Diencephalon (tissue), 2 donors: ENCODE measurements around the gene HECTD1.

GRCh38 chr14:28764222-28764906 lies 2.2 kb upstream of the FOXG1 start:
- RAMPAGE, long total RNA: no peak

GRCh38 chr14:28767308-28768445 lies 1.1 kb downstream of the FOXG1 start:
- RAMPAGE, long total RNA: no peak

DNA sequence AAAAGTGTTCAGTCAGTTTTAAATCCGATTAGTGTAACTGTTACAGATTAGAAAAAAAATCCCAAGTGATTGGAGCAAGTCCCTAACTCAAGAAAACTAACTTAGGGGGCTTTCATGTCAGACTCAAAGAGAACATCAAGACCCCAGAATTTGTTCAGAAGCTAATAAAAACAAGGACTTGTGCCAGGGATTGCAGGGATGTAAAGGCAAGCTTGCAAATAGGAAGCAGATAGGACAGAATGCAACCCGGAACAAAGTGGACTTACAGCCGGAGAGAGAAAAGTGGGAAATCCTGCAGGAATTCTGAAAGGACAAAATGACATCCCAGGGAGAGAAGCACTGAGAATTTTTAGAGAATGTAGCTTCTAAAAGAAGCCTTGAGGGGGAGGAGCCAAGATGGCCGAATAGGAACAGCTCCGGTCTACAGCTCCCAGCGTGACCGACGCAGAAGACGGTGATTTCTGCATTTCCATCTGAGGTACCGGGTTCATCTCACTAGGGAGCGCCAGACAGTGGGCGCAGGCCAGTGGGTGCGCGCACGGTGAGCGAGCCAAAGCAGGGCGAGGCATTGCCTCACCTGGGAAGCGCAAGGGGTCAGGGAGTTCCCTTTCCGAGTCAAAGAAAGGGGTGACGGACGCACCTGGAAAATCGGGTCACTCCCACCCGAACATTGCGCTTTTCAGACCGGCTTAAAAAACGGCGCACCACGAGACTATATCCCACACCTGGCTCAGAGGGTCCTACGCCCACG lies 195.6 kb upstream of the G2E3 start:
- RAMPAGE, long total RNA: no peak

DNA sequence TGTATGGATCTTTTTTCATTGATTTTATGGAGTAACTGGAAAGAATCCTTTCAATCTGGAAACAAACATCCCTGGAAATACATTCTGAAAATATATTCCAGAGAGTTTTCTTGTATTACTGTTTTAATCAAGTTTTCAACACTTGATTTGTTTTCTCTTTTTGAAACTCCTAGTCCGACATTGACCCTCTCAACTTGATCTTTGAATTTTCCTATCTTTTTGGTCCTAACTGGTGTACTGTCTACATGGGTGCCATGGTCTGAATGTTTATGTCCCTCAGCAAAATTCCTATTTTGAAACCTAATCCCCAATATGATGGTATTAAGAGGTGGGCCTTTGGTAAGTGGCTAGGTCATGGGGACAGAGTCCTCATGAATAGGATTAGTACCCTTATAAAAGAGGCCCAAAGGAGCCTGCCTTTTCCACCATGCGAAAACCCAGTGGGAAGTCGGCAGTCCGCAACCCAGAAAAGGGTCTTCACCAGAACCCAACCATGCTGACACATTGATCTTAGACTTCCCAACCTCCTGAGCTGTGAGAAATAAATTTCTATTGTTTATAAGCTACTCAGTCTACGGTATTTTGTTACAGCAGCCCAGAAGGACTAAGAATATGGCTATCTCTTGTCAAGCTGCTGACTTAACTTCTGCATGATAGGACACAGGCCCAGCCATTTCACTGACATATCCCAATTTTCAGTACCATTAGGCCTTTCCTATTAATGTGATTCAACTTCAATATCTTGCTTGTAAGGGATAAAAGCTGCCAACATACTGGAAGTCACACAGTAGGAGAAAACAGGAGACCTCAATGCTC lies 66.5 kb downstream of the COCH start:
- RAMPAGE, long total RNA: no peak

- RAMPAGE, long total RNA: no peak
Measured at GRCh38 chr14:31128399-31129110, 79.0 kb downstream of the HECTD1 start.

GRCh38 chr14:31129111-31129772 lies 78.4 kb downstream of the HECTD1 start:
- RAMPAGE, long total RNA: no peak

DNA sequence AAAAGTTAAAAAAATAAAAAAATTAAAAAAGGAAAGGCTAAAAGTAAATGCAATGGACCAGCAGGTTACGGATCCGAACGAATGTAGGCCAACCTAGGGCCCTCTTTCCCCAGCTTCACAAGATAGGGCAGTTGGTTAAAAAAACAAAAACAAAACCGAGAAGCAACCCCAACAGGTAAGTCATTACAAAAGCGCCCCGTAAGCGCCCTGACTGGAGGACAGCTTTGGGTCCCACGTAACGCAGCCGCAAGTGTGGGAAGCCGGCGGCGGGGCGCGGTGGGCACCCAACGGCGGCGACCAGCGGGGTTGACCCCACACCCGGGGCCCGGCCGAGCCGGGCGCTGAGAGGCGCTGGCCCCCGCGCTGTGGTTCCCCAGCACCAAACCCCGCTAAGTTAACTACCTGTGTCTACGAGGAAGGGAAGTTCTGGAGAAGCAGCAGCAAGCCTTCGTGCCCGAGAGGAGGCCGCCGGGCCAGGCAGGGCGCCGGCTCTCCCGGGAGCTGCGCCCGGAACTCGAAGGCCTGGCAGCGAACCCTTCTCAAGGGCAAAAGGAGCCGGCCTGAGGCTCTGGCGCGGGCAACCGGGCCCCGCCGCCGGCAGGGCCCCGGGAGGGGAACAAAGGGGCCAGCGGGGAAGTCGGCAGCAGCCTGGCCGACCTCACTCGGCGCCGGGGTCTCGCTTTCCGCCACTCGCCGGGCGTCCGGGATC lies 825 bp downstream of the HECTD1 start:
- RAMPAGE, long total RNA: no peak

- RAMPAGE, long total RNA: no peak
Measured at GRCh38 chr14:31207323-31207438, 412 bp downstream of the HECTD1 start.

DNA sequence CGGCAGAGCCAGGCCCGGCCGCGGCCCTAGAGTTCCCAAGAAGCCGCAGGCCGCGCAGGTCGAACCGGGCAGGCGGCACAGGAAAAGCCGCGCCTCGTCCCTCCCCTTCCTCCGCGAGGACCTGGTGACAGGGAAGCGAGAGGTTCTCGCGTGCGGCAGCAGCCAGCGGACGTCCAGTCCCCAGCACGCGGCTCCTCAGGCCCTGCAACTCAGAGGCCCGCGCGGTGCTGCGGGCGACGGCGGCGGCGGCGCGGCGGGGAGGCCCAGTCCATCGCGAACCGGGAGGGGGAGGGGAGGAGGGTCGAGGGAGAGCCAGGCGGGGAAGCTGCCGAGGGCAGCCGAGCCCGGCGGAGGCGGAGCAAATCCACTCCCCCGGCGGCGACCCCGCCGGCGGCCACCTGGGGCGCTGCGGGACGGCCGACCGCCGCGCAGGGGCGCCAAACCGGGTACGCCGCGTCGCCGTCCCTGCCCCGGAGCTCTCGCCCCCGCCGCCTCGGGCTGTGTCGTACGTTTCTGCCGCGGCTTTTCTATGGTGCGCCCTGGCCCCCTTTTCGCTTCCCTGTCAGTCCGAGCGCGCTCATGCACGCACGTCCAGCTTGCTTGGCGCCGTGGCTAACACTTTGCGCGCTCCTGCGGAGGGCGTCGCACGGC lies at the start of gene HECTD1:
HECTD1 (minus strand) TSS at position 355 of the 651 bp plus-strand sequence.
- RAMPAGE, long total RNA: no peak

DNA sequence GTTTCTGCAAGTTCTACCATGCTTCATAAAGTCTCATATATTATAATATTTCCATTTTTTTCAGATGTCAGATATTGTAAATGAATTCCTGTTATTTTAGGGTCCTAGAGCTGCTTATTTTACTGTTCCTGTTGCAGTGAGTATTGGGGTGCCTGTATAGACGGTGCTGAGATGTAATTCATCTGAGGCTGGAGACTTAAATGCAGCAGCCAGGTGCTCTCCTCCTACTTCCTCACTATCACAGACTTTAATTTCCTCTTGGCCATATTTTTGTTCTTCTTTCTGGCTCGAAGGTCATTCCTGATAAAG lies 141.9 kb upstream of the ARHGAP5 start:
- RAMPAGE, long total RNA: no peak

GRCh38 chr14:31945099-31945359 lies 132.1 kb upstream of the ARHGAP5 start:
- RAMPAGE, long total RNA: no peak

GRCh38 chr14:31945789-31946145 lies 131.3 kb upstream of the ARHGAP5 start:
- RAMPAGE, long total RNA: no peak

DNA sequence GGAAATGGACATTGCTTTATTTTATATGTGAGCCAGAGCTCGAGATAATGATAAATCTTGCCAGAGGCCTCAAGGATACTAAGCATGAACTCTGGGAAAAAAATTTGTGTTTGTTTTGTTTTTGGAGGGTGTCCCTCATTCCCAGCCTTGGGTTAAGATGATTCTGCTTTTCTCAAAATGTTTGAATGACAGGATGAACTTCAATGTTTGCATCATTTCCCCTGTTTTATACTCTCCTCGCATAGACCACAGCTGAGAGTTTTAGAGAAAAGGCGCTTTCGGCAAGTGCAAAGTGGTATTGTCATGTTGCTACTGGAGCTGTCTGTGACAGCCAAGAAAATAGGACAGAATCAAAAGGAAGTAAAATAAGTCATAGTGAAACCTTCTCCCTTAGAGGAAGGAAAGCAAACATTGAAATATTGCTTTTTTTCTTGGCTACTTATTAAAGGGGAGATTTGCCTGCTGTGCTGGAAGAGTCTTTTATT lies 33.6 kb upstream of the ARHGAP5 start:
- RAMPAGE, long total RNA: no peak

- RAMPAGE, long total RNA: no peak
Measured at GRCh38 chr14:32075533-32076034, 1.5 kb upstream of the ARHGAP5 start.

DNA sequence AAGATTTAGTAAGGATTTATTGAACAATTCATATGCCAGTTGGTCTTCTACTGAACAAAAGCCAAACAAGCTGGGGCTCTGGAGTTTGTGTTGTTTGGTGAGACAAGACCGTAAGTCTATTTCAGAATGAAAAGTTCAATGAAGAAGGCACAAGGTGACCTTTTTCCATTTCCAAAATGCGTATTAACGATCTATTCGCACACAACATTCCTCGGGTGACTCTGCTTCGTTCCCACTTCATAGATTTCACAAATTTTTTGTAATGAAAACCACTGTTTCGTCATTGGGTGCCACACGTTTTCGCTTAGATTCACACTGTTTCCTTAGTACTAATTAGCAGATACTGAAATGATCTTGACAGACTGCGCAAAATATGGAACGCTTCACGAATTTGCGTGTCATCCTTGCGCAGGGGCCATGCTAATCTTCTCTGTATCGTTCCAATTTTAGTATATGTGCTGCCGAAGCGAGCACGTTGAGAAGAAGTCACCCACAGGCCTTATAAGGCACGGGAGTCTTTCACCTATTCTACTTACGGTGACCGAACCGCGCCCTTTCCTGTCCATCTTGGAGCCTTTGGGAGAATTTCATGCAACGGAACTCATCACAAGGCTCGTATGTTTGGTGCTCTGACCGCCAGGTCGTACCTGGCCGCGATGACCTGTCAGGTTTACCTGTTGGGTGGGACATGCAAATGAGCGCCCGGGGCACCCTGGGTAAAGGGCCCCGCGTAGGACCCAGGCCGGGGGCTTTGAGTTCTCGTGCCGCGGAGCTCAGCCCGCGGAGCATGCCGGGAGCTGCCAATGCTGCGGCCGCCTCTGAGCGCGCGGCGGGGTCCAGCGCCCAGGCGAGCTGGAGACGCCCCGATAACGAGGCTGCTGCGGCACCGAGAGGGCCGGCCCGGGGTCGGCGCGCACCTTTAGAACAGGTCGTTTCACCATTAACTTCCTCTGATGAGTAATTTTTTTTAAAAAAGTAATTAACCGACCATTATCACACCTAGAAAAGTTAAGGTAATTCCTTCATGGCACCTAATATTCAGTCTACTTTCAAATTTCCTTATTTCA lies 126.0 kb upstream of the AKAP6 start:
- RAMPAGE, long total RNA: no peak

GRCh38 chr14:32311693-32312290 lies 17.3 kb upstream of the AKAP6 start:
- RAMPAGE, long total RNA: no peak

DNA sequence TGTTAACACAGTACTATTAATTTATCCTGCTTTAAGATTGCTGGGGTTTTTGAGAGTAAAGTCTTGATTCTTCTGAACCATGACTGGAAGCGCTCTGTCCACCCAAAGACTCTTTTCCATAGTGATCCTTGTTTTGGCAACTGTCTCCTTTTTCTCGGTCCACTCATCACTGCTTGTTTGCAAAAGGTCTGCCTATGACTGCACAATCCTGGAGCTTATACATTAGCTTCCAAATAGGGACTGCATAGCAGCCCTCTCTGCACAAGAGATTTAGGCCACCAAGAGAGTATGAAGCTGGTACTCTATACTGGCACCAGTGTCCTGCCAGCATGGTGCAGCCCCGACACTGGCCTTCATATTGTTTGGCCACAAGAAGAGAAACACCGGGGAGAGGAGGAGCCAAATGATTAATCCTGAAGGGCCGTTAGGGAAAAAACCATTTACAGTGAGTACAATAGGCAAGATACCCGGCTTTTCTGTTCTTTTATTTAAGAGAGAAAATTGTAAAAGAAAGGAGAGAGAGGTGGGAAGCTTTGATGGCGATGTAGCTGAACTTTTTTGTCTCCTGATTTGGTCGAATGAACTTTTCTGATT lies 99.1 kb downstream of the AKAP6 start:
- RAMPAGE, long total RNA: no peak

DNA sequence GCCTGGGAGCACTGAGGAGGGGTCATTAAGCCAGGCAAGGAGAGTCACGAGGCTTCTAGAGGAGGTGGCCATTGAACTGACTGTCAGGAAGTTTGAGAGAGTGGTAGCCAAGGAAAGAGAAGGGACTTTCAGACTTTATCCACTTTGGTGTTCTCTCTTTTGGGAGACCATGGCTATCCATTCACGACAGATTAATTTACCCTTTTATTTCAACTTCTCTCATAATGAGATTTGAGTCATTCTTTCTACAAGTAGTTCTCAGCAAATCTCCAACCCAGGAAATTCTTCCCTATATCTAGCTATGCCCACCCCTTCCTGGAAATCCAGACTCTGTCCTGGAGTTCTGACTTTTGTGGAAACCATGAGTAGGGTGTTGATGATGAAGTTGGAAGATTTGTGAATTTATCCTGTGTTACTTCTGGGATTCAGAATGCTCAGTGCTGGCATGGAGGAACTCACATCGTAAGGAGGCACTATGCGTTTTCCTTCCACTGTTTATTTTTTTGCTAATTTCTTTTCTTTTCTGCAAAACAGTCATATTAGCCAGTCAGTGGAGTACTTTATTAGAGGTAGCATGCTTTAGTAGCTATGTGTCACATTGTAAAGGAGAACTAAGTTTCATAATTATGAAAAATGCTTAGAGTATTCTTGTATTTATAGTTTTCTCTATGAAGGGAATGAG lies 165.0 kb downstream of the AKAP6 start:
- RAMPAGE, long total RNA: no peak

DNA sequence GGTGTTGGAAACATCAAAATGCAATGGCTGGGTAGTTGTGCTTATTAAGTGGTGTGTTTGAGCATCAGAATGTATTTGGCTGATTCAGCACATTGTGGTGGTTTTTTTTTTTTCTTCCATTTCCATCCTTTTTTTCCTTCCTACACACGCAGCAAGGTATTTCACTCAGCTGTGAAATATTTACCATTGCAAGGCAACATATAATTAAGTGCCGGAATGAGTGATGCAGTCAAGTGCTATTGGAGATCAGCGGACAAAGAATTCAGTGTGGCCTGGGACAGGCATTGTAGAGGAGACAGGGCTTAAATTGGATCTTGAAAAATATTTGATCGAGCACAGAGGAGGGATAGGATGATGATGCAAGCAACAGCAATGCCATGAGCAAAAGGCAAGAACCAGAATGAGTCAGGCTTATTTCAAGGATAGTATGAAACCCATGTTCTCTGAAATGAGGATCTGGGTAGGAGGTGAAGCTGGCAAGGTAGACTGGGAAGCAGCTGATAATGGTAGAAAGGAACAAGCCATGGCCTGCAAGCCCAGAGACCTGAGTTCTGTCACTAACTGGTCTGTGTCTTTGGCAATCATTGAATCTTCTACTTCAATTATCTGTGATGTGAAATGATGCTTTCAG lies 178.5 kb downstream of the AKAP6 start:
- RAMPAGE, long total RNA: no peak

GRCh38 chr14:32708879-32709423 lies 229.7 kb upstream of the NPAS3 start:
- RAMPAGE, long total RNA: no peak